Breast (tissue), 4 donors: Measurements from ENCODE around the genes TCF20 and POLDIP3.

DNA sequence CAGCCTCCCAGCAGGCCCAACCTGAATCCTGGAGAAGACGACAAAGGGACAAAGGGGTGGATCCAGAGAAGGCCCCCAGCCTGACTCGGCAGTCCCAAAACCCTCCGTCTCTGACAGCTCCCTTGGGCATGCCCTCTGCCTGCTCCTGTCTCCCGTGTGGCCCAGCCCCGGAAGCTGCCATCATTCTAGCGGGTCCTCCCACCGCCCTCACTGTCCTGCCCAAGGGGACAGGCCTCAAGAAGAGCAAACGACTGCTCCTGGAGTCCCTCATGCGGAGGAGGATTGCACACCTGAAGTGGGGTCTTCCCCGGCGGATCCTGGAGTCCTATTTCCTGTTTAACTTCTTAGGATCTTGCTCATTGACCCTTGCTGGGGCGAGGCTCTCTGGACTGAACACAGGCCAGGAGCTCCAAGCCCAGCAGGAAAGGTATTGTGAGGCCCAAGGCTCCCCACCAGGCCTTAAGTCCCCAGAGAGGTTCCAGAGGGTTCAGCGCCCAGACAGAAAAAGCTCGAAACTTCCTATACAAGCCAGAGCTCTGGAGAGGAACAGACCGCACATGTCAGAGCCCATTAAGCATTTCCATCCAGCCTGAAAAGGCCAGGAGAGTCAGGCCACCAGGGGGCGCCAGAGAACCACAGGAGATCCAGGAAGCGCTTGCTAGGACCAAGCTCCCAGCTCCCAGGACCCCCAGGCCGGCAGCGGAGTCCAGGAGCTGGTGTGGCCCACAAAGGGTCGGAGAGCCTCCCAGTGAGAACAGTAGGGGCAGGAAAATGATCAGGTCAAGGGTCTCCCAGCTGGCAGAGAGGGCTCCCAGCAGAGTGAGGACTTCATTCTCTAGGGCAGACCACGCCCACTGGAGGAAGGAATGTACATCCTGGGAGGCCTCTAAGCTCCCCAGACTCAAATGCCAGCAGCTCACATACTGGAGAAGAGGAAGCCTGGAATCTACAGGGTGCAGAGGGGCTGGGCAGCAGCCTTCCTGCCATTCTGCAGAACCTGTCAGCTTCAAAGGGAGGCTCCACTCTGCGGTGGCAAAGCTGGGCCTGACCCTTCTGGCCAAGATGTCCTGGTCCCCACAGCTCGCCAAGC lies 2.3 kb upstream of the MEI1 start:
- PRO-cap, 3 experiments: no peak in any of the 3 experiments
- RRBS: no CpG with 5 or more reads among the region's 23 CpGs

GRCh38 chr22:41800820-41801556 lies 509 bp downstream of the CCDC134 start:
- PRO-cap, 3 experiments: peak in 1 of 3 experiments; most common plus-strand start chr22:41801074 (in 1); most common minus-strand start chr22:41801062 (in 1)
- RRBS: 2% methylated on average over 10 of the region's 19 CpGs

DNA sequence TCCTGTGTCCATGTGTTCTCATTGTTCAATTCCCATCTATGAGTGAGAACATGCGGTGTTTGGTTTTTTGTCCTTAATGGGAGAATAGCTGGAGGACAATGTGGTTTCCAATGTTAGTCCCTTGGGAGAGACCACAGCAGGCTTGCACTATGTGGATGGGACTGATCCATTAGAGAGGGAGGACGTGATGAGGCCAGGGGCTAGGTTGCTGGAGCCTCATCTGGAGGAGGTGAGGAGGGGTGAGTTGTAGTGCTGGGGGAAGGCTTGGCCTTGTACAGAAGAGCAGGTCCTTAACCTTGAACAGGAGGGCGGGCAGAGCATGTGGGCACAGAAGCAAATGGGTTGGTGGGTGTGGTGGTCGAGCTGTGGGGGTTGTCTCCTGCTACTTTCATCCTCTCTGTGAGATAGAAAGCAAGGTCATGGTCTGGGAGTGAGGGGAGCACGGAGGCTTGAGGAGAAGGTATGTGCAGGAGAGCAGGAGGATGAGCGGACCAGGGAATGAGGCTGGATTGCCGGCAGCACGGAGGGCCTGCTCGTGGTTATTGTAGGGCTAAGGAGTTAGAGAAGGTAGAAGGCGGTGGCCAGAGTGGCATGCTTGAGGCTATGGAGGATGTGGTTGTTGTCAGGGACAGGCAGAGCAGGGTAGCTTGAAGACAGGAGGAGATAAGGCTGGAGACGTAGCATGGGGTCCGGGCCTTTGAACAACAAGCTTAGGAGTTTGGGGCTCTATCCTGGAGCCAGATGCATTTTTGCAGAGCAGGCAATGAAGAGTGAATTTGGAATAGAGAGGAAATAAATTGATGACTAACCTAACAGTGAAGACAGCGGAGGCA lies 11.2 kb upstream of the SREBF2 start:
- PRO-cap, 3 experiments: no peak in any of the 3 experiments
- RRBS: no CpG with 5 or more reads among the region's 13 CpGs

DNA sequence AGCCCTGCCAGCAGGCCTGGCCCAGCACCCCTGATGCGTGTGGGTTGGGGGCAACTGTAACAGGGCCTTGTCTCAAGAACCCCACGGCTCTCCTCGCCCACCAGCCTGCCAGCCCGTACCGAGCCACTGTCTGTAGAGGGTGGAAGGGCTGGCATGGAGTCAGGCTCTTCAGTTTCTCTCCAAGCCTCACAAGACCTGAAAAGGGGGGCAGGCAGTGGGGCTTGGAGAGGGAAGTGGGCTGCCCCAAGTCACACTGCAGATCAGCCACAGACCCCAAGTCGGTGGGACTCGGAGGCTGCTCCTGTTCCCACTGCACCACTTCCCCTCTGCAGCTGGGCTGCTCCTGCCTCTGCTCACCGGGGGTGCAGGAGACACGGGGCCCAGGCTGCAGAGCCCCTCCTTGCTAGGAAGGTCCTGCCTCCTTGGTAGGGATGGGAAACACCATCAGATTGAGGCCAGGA lies 7.2 kb upstream of the TNFRSF13C start:
- PRO-cap, 3 experiments: no peak in any of the 3 experiments
- RRBS: no CpG with 5 or more reads among the region's 9 CpGs

DNA sequence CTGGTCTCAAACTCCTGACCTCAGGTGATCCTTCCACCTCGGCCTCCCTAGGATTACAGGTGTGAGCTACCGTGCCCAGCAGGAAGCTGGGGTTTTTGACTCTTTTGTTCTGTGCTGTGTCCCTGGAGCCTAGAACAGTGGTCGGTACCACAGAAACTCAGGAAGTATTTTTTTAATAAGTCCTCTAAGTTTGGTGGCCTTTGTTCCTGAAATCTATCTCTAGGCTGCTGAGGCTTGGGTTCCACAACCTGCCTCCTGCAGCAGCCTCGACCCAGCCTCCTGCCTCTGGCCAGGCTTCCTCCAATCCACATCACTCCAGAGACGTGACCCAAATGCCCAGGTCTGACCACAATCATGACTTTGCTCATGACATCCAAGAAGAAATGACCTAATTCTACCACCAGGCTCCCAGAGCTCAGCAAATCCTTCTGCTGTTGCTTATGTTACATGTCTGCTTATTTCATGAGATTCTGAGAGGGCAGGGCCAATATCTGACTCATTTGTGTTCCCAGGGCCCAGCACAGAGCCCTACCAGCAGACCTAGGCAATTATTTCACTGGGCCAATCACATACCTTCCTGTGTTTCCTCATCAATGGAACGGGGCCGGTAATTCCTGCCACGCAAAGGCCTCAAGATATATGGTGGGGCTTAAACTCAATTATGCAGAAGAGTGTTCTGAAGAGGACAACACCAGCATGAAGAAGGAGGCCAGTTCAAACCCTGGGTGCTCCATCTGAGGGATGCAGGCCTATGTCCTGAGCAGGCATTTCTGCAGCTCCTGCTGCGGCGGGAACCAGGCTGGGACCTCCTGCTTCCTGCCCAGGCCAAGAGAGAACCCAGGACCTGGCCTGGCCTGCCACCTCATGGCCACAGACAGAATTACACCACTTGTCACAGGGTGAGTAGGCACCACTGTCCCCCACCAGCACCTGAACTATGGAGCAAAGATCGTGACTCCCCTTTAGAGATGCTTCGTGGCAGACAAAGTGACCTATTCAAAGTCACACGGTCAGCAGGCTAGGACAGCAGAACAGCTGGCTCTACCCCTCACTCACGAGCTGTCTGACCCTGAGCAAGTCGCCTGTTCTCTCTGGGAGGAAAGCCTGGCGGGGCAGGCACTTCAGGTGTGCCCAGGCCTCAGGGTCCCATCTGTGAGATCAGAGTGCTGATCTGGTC lies 6.0 kb downstream of the CENPM start:
- PRO-cap, 3 experiments: peak in 1 of 3 experiments; most common minus-strand start position 430 of the sequence (in 1)
- RRBS: no CpG with 5 or more reads among the region's 16 CpGs

DNA sequence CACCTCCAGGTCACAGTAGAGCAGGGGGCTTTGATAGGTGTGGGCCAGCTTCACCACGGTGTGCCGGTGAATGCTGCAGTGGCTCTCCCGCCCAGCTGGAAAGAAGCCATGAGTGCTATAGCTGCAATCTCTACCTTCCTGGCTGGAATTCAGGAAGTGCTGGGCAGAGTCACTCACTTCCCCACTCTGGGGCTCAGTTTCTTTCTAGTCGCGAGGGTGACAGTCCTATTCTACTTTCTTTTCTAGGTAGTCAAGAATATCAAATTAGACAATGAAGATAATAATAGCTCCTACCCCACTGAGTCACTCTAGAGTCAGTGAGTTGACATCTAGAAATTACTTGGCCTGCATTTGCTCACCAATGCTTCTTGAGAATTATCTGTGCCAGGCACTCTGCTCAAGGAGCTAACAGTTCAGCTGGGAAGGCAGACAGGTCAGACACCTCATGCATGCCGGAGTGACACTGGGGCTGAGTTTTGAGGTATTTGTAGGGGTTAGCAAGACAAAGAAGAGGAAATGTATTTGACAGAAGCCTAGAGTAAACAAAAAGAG lies 3.3 kb downstream of the CENPM start:
- PRO-cap, 3 experiments: no peak in any of the 3 experiments
- RRBS: 53% methylated on average over 1 of the region's 6 CpGs

DNA sequence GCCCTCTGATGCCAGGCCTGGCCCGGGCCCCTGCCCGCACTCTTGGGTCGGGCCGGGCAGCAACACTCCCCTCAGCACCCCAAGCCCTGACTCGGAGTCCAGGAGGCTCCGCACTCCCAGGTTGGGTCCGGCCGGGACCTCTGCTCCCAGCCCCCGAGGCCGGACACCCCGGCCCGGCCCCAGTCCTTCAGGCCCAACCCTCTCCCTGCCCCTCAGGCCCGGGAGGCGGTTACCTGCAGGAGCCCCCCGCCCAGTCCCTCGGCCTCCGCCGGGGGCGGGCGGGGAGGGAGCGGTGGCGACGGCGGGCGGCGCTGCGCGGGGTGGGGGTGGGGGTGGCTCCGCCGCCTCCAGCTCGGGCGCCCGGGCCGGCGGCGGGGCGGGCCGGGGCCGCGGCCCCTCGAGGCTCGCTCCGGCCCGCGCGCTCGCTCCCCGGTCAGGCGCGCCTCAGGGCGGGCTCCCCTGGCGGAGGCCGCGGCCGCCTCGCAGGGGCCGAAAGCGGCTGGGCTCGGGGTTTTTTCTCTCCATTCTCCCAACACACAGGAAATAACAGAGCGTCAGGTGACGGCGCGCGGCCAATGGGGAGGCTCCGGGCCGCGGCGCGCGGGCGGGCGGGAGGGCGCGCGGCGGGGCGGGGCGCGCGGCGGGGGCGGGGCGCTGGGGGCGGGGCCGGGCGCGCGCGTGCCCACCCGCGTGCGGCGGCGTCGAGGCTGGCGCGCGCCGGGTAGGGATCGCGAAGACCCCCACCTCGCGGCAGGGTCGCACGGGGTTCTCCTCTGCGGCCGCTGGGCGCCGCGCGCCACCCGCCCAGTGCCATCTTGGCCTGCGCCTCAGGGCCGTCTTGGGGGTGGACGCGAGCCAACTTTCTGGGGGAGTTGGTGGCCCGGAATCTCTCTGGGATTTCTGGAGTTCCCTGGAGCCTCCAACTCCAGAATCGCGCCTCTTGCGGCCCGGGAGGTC lies at the start of gene TCF20:
Gene TCF20, minus strand, starts transcription at position 548 of the 957 bp plus-strand sequence.
- PRO-cap, 3 experiments: peak in 3 of 3 experiments; most common plus-strand start position 693 of the sequence (in 3); most common minus-strand start position 528 of the sequence (in 2)
- RRBS: 3% methylated on average over 49 of the region's 121 CpGs

GRCh38 chr22:42279377-42279871 lies 9.0 kb upstream of the TCF20 start:
- PRO-cap, 3 experiments: no peak in any of the 3 experiments
- RRBS: no CpG with 5 or more reads among the region's 11 CpGs

- PRO-cap, 3 experiments: no peak in any of the 3 experiments
- RRBS: 14% methylated on average over 15 of the region's 23 CpGs
Observed at GRCh38 chr22:42289915-42290383, 19.5 kb upstream of the TCF20 start.

DNA sequence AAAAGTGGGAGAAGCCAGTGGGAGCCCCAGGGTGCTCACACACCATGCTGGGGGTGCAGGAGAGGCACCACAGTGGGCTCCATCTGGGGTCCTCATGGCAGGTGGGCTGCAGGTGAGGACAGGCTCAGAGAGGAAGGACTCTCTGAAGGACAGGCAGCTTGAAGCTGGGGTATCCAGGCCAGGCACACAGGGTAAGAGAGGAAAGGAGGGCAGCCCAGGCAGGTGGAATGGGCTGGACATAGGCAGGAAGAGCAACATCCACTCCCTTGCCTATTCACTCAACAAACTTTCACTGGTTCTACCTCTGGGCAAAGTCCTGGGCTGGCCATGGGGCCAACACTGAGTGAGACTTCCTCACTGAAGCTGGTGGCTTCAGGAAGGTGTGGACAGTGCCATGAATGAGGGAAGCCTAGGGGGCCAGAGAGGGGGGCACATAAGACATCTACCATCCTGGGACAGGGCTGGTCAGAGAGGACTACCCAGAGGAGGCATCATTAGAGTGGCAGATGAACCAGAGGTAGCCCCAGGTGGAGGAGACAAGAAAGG lies 44.9 kb upstream of the TCF20 start:
- PRO-cap, 3 experiments: no peak in any of the 3 experiments

DNA sequence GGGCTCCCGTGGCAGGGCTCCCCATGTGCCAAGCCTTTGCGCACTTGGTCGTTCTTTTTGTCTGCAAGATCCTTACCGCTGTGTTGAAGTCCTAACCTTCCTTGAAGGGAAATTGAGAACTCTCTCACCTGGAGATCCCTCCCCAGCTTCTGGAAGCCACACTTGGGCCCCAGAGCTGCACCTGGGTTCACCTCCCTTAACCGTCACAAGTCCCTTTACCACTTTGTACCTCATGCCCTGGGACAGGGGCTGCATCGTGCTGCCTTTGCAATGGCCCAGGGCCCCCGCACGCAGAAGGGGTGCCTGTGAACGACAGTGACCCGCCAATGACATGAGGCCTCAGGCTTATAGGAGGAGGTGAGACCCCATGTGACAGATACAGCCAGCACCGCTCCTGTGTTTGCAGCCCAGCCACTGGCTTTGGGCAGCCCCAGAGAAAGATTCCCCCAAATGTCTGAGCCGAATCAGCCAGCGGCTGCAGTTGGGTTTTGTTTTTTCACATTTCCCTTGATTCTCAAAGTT lies 77.7 kb upstream of the TCF20 start:
- PRO-cap, 3 experiments: no peak in any of the 3 experiments
- RRBS: no CpG with 5 or more reads among the region's 13 CpGs

- PRO-cap, 3 experiments: peak in 1 of 3 experiments; most common plus-strand start chr22:42368306 (in 1)
- RRBS: no CpG with 5 or more reads among the region's 12 CpGs
Observed at GRCh38 chr22:42368119-42368447, 64.1 kb downstream of the NFAM1 start.

DNA sequence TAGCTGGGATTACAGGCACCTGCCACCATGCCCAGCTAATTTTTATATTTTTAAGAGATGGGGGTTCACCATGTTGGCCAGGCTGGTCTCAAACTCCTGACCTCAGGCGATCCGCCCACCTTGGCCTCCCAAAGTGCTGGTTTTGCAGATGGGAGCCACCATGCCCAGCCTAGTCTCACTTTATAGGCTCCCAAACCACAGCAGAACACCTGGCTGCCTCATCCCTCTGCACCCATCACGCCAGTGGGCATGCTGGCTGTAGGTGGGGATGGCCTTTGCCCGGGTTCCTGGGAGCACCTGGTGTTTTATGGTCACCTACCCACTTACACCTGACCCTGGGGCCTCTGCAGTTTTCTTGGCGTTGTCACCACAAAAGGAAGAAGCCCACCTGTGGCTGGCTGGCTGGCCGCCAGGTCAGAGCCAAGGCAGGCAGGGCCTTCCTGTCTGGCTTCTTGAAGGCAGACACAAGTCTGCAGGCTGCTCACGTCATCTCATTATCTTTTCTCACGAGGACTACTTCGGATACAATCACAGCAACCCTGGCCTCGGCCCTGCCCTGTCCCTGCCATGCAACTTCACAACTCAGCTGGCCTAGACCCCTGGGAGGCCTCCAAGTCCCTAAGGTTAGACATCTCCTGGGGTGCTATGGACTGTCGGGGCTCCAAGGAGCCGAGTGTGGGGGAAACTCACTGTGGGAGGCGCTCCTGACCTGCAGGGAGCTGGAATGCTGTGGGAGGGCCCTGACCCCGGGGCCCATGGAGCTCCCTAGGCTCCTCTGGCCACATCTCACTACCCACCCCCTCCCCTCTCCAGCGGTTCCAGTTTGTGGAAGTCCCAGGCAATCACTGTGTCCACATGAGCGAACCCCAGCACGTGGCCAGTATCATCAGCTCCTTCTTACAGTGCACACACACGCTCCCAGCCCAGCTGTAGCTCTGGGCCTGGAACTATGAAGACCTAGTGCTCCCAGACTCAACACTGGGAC lies 8.0 kb downstream of the RRP7A start:
- PRO-cap, 3 experiments: no peak in any of the 3 experiments
- RRBS: no CpG with 5 or more reads among the region's 18 CpGs

DNA sequence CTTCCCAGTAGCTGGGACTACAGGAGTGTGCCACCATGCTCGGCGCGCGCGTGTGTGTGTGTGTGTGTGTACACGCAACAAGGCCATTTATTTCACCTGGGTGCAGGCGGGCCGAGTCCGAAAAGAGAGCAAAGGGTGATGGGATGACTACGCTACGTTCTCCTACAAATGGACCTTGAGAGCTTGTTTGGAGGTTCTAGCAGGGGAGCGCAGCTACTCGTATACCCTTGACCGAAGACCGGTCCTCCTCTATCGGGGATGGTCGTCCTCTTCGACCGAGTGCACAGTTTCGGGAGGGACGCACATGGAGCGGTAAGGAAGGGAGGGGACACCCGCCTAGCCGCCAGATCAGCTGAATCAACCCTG lies 11.1 kb downstream of the SERHL2 start:
- PRO-cap, 3 experiments: no peak in any of the 3 experiments
- RRBS: no CpG with 5 or more reads among the region's 24 CpGs

GRCh38 chr22:42581836-42582571 lies 28.2 kb downstream of the SERHL2 start:
- PRO-cap, 3 experiments: peak in 3 of 3 experiments; most common plus-strand start chr22:42582159 (in 1); most common minus-strand start chr22:42582009 (in 3)
- RRBS: 1% methylated on average over 16 of the region's 56 CpGs

GRCh38 chr22:42612638-42613326 lies 1.9 kb downstream of the POLDIP3 start:
- PRO-cap, 3 experiments: no peak in any of the 3 experiments
- RRBS: no CpG with 5 or more reads among the region's 8 CpGs

GRCh38 chr22:42614728-42615139 lies at the start of gene POLDIP3:
POLDIP3 (minus strand) TSS chr22:42614883.
- PRO-cap, 3 experiments: peak in 3 of 3 experiments; most common minus-strand start chr22:42614877 (in 2)
- RRBS: 3% methylated on average over 7 of the region's 39 CpGs

- PRO-cap, 3 experiments: no peak in any of the 3 experiments
- RRBS: no CpG with 5 or more reads among the region's 18 CpGs
Observed at GRCh38 chr22:42645797-42646542, 3.2 kb downstream of the CYB5R3 start.

GRCh38 chr22:42686045-42686646 lies 34.5 kb downstream of the A4GALT start:
- PRO-cap, 3 experiments: no peak in any of the 3 experiments
- RRBS: no CpG with 5 or more reads among the region's 5 CpGs

DNA sequence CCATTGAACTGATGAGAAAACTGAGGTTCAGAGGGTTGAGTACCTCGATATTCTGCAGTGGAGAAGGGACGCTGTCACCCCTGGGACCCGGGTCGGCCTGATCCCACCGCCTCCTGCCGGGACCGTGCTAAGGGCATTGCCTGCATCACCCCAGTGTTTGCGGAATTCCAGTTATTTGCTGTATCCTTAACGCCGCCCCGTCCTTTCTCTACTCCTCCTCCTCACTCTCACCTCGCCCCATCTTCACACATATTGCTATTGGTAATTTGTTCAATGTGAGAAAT lies 394 bp upstream of the A4GALT start:
- PRO-cap, 3 experiments: peak in 1 of 3 experiments; most common minus-strand start position 159 of the sequence (in 1)
- RRBS: no CpG with 5 or more reads among the region's 12 CpGs